Skin of body (tissue), 2 donors: ENCODE results near the genes ANGPTL5 and MMP12.

DNA sequence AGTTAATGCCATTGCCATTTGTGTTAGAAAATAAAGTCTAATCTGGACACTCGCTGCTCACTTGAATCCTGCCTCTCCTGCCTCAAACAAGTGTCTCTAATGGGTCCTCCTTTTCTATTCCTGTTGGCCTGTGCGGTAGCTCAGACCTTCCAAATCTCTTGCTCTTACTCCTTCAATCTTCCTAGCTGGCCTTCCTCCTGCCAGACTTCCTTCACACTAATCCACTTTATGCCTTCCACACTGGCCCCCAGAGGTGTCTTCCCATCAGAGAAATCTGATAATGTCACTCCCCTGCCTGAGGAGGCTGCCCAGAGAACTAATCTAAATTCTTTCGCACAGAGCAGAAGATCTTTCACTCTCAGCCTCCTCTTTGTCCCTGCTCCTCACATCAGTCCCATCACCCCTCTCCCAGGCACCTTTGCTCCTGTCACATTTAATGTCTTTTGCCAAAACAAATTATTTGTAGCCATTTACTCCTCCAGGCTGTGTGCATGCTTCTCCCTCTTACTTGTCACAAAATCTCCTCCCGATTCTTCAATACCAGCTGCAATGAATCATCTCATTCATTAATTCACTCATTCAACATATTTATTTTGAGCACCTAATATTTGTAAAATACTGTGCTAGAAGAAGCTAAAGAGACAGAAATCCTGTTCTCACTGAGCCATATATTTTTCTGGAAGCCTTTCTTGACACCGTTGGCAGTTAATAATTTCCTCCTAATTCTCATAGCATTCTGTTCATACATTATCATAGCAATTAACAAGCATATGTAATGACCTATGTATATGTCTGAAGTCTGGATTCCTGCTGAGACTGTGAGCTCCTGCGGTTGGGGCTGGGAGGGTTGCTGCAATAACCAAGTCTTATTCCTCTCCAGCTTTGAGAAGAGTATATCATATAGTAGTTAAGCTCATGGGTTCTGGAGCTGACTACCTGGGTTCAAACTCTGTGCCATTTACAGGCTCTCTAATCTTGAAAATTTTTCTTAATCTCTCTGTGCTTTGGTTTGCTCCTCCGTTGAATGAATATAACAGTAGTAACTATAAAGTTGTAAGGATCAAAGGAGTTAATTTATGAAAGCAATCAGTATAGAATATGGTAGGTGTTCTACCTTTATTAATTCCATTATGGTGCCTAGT lies 175.5 kb downstream of the MAML2 start:
- RAMPAGE, long total RNA: no peak

- RAMPAGE, long total RNA: no peak
These were observed 161.8 kb downstream of the MAML2 start for GRCh38 chr11:96180978-96181752.

GRCh38 chr11:96223929-96225135 lies 118.7 kb downstream of the MAML2 start:
- RAMPAGE, long total RNA: no peak

DNA sequence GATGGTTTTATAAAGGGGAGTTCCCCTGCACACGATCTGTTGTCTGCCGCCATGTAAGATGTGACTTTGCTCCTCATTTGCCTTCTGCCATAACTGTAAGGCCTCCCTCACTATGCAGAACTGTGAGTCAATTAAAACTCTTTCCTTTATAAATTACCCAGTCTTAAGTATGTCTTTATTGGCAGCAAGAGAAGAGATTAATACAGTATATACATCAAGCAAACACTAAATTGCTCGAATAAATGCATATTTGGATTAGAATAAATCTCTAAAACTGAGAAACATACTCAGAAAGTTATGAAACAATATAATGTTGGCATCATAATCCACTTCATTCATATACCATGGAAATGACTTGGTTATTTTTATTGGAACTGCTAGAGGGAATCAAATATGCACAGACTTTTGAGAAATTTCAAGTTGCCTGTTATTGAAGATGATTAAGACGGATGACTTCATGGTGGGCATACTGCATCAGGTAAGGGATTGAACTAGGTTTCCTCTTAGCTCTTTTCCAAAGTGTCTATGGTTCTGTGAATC lies 74.2 kb downstream of the MAML2 start:
- RAMPAGE, long total RNA: no peak

- RAMPAGE, long total RNA: no peak
These were observed 19.6 kb downstream of the MAML2 start for GRCh38 chr11:96323177-96323914.

DNA sequence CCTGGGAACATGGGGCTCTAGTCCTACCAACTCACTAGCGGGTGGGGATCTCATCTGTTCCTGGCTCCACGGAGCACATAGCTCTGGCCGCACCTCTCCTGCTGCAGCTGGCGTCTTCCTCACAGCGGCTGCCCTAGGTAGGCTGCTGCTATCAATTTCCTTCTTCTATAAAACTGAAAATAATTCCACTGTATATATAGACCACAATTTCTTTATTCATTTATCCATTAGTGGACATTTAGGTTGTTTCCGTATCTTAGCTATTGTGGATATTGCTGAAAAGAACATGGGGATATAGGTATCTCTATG lies 812.1 kb upstream of the CNTN5 start:
- RAMPAGE, long total RNA: no peak

- RAMPAGE, long total RNA: no peak
These were observed 131.3 kb downstream of the ARHGAP42 start for GRCh38 chr11:100817953-100819169.

- RAMPAGE, long total RNA: no peak
These were observed 215.6 kb downstream of the ARHGAP42 start for GRCh38 chr11:100902573-100903143.

DNA sequence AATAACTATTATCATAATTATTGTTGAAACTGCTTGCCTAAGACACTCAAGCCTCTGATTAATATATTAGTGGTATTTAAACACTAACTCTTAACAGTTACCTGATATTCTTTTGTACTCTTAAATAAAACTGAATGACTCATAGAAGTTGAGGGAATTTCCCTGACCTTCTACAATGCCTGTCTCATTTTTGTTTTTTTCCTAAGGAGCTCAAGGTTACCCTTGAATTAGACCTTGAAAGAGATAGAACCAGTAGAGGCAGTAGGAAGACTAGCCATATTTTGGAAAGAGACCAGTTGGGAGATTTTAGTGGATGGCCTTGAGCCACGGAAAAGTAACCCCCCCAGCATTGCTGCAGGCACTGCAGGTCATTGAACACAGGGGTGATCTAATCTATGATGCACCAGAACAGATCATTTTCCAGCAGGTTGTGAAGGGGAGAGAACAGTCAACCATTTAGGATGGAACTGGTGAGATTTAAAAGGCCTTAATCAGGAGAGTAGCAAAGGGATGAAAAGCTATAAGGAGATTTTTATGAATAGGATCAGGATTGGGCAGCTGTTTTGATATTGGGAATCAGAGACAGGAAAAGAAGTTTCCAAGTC lies 148.3 kb downstream of the PGR start:
- RAMPAGE, long total RNA: no peak

- RAMPAGE, long total RNA: no peak
These were observed 423 bp upstream of the CEP126 start for GRCh38 chr11:101914396-101914777.

DNA sequence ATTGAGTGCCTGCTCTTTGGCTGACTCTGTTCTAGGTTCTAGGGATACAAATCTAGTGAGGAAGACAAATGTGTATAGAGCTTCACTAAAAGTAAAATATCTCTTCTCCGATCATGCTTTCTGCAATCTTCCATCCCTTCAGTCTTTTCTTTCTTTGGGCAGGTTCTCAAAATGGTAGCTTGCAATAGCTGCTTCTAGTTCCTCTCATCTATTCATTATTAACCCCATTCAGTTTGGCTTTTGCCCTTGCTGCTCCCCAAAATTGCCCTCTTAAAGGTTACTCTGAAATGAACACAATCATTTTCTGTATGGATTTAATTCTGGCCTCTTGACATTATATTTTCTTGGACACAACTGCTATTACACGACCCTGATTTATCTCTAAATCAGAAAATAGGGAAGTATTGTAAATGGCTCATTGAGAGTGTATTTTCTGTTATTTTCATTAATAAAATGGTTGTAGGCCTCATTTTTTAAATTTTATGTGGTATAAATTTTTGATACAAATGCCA lies at the start of gene ANGPTL5:
Gene ANGPTL5, minus strand, starts transcription at position 209 of the 512 bp plus-strand sequence.
- RAMPAGE, long total RNA: no peak

DNA sequence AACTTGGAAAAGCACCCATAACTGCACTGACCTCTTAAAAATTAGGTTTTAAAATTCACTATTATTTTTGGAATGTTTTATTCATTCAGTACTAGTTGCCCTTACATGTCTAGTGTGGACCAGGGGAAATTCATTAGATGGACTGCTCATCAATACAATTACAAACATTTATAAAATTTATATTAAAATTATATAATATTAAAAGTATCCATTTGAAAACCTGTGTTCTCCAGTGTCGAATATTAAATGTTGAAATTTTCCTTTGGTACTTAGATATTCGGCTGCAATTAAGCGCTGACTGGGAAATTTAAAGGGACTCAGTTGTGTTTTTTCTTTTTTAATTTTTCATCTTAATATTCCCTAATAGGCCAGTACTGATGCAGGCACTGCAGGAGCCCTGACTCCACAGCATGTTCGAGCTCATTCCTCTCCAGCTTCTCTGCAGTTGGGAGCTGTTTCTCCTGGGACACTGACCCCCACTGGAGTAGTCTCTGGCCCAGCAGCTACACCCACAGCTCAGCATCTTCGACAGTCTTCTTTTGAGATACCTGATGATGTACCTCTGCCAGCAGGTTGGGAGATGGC lies 3.6 kb downstream of the YAP1 start:
- RAMPAGE, long total RNA: no peak

- RAMPAGE, long total RNA: no peak
These were observed 85.8 kb downstream of the YAP1 start for GRCh38 chr11:102195831-102196651.

- RAMPAGE, long total RNA: no peak
These were observed 49.8 kb upstream of the BIRC3 start for GRCh38 chr11:102267416-102268052.

DNA sequence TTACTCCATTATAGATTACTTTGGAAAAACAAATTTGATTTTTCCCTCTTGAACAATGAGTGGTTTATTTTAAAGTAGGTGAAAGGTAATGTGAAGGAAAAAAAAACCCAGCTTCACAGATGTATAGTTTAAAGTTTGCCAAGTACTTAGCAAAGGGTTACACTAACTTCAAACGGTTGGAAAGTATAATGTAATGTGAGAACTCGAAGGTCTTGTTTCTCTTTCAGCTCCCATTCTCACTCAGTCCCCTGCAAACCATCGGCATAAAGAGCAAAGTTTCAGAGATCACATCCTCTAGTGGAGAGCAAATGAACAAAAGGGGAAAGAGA lies 37.7 kb upstream of the BIRC3 start:
- RAMPAGE, long total RNA: no peak

DNA sequence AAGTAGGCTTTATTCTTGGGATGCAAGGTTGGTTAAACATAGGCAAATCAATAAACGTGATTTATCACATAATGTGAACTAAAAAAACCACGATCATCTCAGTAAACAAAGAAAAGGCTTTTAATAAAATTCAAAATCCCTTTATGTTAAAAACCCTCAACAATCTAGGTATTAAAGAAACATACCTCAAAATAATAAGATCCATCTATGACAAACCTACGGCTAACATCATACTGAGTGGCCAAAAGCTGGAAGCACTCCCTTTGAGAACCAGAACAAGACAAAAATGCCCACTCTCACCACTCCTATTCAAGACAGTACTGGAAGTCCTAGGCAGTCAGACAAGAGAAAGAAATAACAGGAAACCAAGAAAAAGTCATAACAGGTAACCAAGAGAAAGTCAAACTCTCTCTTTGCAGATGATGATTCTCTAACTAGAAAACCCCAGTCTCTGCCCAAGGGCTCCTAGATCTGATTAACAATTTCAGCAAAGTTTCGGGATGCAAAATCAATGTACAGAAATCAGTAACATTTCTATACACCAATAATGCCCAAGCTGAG lies 35.7 kb downstream of the TMEM123 start:
- RAMPAGE, long total RNA: no peak

DNA sequence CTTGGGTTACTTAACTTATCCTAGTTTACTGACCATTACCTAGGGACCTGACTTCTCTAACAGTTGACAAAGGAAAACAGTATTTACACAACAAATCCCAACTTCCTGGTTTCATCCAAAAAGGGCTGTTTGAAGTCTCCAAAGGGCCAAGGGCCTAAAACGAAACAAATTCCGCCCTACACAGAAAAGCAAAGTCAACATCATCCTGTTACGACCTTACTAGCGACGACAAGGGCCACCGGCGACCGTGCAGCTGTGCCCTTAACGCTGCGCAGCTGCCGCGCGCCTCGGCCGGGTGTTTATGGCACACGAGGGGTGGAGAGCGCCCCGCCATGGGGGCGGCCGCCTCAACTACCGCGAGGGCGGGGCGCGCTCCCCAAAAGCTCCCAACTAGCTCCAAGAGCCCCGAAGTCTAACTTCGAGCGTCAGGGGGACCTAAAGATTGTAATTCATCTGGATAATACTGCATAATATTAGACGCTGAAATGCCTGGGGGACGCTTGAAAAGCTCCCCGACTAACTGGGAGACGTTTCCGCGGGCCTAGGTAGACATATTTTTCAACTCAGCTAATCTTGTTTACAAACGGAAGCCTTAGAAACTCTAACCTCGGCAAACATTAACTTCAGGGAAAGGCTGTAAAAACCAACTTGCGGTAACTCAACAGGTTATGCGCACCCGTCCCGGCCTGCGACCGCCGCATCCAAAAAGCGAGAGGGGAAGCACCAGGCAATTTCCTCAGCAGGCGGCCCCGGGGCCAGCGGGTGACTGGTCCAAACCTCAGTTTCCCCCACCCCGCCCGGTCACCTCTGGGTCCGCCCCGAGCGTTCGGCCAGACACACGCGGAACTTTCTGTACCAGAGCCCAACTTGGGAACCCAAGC lies 737 bp downstream of the TMEM123 start:
- RAMPAGE, long total RNA: no peak

- RAMPAGE, long total RNA: no peak
These were observed at the start of gene MMP12 for GRCh38 chr11:102874882-102875190. Gene MMP12 (minus strand): TSS chr11:102874982.

GRCh38 chr11:103803062-103803338 lies 233.4 kb upstream of the DDI1 start:
- RAMPAGE, long total RNA: no peak

DNA sequence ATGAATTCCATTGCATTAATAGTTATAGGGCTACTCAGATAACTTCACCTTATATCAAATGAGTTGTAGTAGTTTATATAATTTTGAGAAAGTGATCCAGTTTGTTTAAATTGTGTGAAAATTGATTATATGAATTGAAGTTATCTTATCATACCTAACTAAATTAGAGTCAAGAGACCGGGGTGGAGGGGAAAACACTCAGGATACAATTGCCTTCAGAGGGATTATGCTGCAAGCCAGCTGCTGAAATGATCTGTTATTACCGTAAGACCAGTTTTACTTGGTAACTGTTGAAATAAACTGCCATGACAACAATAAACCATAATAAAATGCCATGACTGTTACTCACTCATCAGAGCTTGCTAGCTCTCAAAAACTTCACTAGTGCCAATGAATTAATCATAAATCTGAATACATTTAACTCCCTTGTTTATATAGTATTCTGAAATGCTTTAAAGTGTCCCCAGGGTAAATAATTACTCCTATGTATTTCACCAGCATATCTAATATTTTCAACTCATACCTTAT lies 138.3 kb downstream of the CASP4 start:
- RAMPAGE, long total RNA: no peak